ENCODE measurements around a stretch of chr3.

DNA sequence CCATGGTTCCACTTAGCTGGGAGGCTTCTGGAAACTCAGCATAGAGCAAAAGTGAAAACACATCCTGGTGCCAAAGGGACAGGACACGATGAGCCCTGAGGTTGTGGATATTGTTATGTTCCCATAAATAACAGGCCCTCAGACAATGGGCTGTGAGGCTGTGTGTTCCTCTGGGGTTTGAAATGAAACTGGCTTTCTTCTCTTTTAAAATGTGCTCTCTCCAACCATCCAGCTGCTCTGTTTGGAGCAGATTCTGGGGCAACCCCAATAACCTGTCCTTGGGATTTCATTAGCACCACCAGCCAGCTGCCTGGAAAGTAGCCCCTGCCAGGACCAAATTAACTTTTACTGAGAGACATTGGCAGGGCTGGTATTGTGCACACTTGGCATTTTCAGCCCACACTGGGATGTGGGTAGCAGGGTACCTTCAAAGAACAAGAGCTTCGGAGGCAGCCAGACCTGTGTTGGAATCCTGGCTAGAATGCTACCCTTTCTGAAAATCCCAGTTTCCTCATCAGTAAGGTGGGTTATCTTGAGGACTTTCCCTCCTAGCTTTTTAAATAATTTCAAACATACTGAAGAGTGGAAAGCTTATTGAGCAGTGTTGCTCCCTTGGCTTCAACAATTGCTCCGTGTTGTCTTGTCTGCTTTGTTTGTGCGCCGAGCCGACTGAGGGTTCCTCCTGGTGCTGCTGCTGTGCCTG is 97.4 kb downstream of the DNAJB8 start:
- PRO-cap: no peak
- RAMPAGE, long total RNA: no peak

GRCh38 chr3:128382181-128382460 is 84.6 kb downstream of the DNAJB8 start:
- PRO-cap: no peak
- RAMPAGE, long total RNA: no peak

- PRO-cap: no peak
- RAMPAGE, long total RNA: no peak
Observed at GRCh38 chr3:128426198-128427138, 40.2 kb downstream of the DNAJB8 start.

DNA sequence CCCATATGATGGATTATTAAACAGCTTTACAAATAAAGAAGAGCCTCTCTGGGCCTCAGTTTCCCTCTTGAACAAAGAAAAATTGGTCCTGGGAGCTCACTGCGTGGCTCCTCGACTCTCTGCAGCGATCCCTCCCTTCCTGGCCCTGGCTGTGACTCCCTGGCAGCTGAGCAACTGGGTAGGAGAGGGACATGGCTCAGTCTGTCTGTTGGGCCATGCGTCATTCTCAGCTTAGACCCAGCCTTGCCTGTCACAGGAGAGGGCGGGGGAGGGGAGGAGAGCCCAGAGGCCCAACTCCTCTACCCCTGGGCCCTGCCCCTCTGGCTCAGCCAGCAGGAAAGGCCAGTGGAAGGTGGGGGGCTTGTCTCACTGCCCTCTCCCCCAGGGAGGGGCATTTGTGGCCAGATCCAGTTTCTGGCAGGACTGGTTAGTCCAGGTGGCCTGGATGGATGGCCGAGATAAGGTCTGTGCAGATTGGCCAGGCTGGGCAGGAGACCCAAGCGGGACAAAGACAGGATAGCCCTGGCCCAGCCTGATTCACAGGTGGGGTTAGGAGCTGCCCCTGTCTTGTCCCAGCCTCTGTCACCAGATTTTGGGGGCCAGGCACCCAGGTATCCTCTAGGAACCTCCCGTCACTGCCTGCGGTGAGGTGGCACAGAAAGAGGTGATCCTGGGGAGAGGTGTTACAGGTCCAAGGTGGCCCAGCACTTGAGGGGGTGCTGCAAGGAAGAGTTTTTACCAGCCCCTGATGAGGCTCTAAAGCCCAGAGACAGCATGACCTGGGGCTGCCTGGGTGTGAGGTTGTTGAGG is 31.5 kb downstream of the DNAJB8 start:
- PRO-cap: no peak
- RAMPAGE, long total RNA: no peak

GRCh38 chr3:128478973-128479728 is 12.5 kb upstream of the DNAJB8 start:
- PRO-cap: no peak
- RAMPAGE, long total RNA: no peak

- PRO-cap: no peak
- RAMPAGE, long total RNA: no peak
Observed at GRCh38 chr3:128480007-128480790, 12.8 kb downstream of the GATA2 start.

- PRO-cap: unidirectional peak, plus-strand start at chr3:128483499; unidirectional peak, plus-strand start at chr3:128483565
- RAMPAGE, long total RNA: no peak
Observed at GRCh38 chr3:128482674-128483639, 10.0 kb downstream of the GATA2 start.

DNA sequence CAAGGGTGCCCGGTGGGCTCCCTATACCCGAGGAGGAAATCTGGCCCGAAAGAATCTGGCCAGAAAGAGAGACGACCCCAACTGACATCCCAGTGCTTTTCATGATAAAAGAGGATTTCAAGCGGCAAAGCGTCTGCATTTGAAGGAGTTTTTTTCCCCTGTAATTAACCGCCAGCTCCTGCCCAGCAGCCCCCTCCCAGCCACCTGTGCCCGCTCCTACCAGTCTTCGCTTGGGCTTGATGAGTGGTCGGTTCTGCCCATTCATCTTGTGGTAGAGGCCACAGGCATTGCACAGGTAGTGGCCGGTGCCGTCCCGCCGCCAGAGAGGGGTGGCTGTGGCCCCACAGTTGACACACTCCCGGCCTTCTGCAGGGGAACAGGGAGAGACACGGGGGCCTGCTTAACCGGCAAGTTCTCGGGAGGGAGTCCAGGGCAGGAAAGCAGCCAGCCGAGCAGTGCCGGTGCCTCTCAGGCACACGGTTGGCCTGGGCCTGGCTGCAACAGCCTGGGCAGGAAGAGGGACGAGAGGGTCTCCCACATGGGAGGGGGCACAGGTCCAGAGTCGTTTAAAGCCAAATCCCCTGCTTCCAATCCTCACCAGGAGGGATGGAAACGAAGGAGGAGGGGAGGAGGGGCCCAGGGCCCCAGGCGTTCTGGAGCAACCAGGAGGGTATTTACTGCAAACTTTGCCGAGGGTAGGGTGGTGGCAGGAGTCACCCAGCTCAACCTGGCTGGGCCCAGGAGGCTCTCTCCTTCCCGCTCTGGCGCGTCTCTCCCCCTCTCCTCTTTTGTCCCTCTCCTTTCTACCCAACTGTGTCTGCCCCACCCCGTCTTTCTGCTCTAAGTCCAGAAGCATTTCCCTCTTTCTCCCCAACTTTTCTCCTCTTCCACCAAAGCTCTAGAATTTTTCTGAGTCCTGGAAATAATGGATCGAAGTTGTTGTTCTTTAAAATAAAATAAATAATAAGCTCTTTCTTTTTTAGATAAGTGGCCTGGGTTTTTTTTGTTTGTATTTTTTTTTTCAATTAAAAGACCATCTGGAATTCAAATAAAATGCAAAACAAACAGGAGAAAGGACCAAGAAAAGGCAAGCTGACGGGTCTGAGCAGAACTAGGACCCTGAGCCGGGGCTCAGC is 9.0 kb downstream of the GATA2 start:
- PRO-cap: no peak
- RAMPAGE, long total RNA: no peak

GRCh38 chr3:128484776-128485645 is 8.0 kb downstream of the GATA2 start:
- PRO-cap: no peak
- RAMPAGE, long total RNA: no peak

GRCh38 chr3:128489892-128491018 is 2.7 kb downstream of the GATA2 start:
- PRO-cap: unidirectional peak, minus-strand start at chr3:128490239
- RAMPAGE, long total RNA: no peak

DNA sequence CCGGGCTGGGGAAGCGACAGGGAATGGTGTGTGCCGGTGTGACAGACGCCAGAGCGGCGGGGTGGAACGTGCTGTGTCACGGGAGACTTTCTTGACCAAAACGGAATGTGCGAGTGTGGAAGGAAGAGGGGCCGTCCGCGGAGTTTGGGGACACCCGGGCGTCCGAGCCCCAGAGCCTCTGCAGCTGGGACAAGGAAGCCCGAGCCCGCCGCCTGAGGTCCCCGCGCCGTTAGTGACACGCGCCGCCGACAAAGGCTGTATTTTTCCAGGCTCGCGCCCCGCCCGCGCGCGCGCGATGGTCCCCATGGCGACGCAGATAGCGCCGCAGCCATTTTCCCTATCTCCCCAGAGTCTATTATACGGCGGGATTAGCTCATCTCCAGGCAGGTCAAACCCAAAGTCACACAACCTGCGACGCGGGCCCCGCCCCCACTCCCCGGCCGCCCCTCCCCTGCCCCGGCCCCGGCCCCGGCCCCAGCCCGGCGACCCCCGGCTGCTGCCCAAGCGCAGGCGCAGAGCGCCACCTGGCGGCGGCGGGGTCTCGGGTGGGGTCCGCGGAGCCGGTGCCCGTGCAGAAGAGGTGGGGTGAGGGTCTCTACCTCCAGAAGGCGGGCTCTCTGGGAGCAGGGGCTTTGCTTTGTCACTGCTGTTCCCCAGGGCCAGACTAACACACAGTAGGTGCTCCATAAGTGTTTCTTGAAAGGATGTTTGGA is 4.6 kb upstream of the GATA2 start:
- PRO-cap: unidirectional peak, minus-strand start at position 231 of the sequence
- RAMPAGE, long total RNA: no peak

DNA sequence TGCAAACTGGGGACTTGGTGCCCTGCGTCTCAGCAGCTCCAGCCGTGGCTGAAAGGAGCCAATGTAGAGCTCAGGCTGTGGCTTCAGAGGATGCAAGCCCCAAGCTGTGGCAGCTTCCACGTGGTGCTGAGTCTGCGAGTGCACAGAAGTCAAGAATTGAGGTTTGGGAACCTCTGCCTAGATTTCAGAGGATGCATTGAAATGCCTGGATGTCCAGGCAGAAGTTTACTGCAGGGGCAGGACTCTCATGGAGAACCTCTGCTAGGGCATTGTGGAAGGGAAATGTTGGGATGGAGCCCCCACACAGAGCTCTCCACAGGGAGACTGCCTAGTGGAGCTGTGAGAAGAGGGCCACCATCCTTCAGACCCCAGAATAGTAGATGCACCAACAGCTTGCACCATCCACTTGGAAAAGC is 24.9 kb downstream of the RAB7A start:
- PRO-cap: no peak
- RAMPAGE, long total RNA: no peak

DNA sequence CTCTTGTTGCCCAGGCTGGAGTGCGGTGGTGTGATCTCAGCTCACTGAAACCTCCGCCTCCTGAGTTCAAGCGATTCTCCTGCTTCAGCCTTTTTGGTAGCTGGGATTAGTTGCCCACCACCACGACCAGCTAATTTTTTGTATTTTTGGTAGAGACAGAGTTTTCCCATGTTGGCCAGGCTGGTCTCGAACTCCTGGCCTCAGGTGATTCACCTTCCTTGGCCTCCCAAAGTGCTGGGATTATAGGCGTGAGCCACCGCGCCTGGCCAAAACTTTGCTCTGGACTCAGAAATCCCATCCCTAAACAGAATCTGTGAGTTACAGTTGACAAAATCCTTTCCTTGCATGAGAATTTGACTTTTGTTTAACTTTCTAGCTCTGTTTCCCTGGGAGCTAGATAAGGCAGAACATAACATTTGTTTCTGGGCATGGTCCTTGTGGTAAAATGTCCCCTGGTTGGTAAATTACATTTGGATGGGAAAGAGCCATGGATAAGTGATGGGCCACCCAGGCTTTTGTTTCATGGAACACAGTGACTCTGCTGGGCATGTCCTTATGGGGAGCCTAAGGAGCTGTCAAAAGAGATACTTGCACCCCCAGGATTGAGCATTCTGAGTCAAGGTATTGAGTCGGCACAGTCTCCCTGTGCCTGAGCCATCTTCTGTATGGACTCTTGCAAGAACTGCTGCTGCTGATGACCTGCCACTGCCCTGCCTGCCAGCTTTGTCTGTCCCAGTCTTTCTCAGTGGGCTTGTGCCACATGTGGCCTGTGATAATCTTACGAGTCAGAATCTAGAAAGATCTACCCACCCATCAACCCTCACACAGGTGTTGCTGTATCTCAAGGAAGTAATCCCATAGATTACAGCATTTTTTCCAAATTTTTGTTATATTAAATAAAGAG is 65.4 kb downstream of the RAB7A start:
- PRO-cap: no peak
- RAMPAGE, long total RNA: no peak

GRCh38 chr3:128808772-128809024 is 70.7 kb upstream of the ACAD9 start:
- PRO-cap: no peak
- RAMPAGE, long total RNA: no peak

- PRO-cap: no peak
- RAMPAGE, long total RNA: no peak
Observed at GRCh38 chr3:128884389-128884877, 5.0 kb downstream of the ACAD9 start.

- PRO-cap: no peak
- RAMPAGE, long total RNA: no peak
Observed at GRCh38 chr3:129016222-129016803, 15.2 kb downstream of the EFCC1 start.

- PRO-cap: no peak
- RAMPAGE, long total RNA: no peak
Observed at GRCh38 chr3:129056324-129057158, 4.0 kb upstream of the GP9 start.

GRCh38 chr3:129110910-129111475 is 10.6 kb downstream of the RAB43 start:
- PRO-cap: no peak
- RAMPAGE, long total RNA: no peak

DNA sequence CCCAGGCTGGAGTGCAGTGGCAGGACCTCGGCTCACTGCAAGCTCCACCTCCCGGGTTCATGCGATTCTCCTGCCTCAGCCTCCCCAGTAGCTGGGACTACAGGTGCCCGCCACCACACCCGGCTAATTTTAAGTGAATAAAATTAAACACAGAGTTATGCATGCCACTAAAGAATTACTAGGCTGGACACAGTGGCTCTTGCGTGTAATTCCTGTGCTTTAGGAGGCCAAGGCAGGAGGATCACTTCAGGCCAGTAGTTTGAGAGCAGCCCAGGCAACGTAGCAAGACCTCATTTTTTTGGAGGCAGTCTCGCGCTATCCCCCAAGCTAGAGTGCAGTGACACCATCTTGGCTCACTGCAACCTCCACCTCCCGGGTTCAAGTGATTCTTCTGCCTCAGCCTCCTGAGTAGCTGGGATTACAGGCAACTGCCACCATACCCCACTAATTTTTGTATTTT is 4.7 kb upstream of the ISY1 start:
- PRO-cap: no peak
- RAMPAGE, long total RNA: no peak

DNA sequence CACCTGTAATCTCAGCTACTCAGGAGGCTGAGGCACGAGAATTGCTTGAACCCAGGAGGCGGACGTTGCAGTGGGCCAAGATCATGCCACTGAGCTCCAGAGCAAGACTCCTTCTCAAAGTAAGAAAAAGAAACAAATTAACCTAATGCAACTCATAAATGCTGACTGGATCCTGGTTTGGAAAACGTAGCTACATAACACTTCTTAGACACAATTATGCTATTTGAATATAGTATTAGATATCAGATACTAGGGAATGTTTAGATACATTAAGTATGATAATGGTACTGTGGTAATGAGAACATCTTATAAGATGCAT is 5.7 kb upstream of the ISY1 start:
- PRO-cap: no peak
- RAMPAGE, long total RNA: no peak